ReNcell CX (cell line): ENCODE data around the gene TWF2.

DNA sequence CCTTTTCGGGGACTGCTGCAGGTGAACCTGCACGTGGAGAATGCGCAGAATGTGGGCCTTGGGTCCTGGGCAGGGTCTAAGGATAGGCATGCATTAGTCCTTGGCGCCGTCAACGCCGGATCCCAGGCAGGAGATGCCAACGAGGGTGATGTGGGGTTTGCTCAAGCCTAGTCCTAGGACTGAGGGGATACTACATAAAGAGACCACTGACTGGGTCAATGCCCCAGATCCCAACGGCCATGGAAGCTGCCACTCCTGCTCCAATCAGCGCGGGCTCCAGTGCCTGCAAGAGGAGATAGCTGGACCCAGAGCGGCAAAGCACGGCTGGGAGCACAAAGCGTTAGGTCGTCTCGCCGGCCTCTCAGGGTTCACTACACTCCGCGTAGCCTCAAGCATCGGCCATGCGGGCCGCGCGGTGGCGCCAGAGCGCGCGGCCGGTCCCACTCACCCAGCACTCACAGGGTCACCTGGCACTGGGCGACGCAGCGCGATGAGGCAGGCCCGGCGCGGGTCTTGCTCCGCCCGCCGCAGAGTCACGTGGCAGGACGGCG lies 339 bp upstream of the RBM15B start:
- PRO-cap, result unidirectional peak, plus-strand start at position 321 of the sequence; bidirectional peak, plus-strand start outside the sequence, minus-strand start at position 451 of the sequence

DNA sequence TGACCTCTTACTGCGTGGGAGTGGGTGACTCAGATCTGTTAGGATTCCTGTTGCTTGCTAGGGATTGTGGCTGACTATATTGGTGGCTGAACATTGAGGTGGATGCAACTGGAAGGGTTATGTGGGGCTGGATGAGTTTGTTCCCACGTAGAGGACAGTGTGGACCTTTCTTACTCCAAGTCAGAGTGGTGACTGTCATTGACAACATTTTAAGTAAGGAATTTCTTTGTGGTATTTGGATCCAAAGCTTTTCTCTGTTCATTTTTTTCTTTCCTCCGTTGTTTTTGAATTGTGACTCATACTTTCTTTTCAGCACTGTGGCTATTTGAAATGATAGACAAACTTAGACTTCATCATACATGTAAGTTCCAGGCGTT lies 1.2 kb downstream of the RAD54L2 start:
- PRO-cap, result no peak

DNA sequence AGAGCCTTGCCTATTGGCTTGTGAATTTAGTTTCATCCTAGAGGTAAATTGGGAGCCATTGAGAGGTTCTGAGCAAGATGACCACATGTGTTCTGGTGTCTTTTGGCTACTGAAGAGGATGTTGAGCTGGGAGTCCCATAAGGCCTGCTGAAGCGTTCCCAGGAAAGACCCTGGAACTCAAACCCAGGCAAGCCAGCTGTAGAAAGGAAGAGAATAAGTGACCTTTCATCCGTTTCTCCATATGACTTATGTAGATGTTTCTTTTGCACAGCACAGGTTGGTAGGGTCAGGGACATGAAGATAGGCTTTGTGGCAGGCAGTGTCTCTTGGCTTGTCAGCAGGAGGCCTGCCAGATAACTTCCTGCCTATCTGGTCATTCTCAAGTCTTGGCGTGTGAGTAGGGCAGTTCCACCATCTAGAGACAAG lies 10.8 kb downstream of the TEX264 start:
- PRO-cap, result no peak

GRCh38 chr3:51955522-51956923 lies 842 bp downstream of the GPR62 start:
- PRO-cap, result bidirectional peak, plus-strand start at chr3:51956104, minus-strand start at chr3:51956102; unidirectional peak, minus-strand start at chr3:51956623

GRCh38 chr3:51975623-51976254 lies 875 bp downstream of the ABHD14A start:
- PRO-cap, result no peak

- PRO-cap, result unidirectional peak, minus-strand start at chr3:51982514
Measured at GRCh38 chr3:51982409-51982734, 963 bp upstream of the ACY1 start.

DNA sequence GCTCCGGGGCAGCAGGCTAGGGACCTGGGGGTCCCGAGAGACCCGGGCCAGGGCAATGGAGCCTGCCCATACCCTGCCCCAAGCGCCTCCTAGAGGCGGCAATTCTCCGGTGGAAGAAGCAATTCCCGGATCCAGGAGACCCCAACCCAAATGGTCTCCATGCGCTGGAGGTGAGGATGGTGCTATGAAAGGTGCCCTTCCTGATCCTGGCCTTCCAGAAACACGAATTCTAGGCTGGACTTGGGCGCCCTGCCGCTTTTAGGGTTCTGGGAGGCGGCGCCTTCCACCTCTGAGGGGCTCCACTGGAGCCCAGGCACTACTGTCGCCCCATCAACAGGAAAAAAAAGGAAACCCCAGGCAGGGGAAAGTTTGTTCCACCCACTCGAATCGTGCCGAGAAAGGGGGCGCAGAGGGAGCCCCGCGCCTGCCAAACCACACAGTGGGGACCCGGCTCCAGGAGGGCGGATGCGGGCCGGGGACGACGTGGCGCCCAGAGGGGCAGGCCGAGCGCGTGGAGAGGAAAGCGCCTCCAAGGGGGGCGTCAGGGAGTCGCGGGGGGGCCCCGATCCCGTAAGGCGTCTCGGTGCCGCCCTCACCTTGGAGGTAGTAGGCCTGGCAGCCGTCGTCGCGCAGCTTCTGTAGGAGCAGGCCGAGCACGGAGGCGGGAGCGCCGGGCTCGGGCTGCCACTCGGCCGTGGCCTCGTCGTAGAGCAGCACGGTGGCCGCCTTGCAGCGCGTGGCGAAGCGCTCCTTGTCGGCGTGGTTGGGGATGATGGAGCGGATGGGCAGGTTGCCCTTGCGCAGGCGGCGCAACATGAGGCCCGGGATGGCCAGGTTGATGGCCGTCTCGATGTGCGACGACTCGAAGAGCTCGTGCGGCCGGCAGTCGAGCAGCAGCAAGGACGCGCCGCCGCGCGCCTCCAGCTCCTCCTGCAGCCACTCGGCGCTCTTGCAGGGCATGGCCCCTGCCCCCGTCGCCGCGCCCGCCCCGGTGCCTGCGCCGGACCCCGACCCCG lies 809 bp downstream of the DUSP7 start:
- PRO-cap, result unidirectional peak, plus-strand start at position 693 of the sequence

GRCh38 chr3:52062367-52063110 lies 6.2 kb upstream of the DUSP7 start:
- PRO-cap, result no peak

GRCh38 chr3:52108483-52108880 lies 45.7 kb downstream of the POC1A start:
- PRO-cap, result no peak

DNA sequence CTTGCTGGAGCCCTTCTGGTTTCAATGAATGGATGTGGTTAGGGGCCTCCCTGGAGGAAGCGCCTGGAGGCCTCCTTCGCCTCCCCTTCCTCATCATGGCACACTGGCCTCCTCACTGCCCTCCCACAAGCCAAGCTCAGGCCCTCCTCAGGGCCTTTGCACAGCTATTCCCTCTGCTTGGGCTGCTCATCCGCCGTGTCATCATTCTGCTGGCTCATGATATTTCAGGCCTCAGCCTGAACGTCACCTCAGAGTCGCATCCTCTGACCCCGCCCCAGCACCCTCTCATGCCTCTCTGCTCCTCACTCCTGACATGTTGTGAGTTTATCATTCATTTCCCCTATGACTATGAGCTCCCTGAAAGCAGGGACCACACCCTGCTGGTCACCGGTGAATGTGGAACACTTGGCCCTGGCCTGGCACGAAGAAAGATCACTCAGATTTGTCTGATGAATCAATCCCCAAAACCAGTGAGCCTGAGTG lies 20.7 kb upstream of the POC1A start:
- PRO-cap, result no peak

DNA sequence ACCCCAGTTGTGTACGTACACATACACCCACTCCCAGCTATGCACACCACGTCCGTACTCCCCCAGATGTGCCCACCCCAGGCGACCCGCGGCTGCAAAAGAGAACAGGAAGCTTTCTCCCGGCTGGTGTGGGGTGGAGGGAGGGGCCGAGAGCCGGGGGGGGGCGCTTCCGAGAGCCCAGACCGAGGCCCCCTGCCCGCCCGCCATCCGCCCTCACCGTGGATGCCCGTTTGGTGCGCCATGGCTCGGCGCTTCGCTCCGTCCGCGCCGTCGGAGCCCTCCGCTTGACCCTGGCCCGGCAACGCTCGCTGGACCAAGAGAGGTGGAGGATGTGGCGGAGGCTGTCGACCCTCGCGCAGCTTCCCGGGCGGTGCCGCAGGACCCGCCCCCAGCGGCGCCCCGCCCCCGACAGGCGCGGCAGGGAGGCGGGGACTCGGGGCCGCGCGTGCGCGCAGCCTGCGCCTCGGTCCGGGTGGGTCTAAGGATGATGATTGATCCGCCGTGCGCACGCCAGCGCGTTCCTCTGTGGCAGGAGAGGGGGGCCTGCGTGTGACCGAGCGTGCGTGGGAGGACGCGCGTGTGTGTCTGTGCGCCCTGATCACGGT lies at the start of gene TWF2:
TSS of gene TWF2 (minus strand) at position 384 of the 605 bp plus-strand sequence.
- PRO-cap, result bidirectional peak, plus-strand start at position 467 of the sequence, minus-strand start at position 311 of the sequence

DNA sequence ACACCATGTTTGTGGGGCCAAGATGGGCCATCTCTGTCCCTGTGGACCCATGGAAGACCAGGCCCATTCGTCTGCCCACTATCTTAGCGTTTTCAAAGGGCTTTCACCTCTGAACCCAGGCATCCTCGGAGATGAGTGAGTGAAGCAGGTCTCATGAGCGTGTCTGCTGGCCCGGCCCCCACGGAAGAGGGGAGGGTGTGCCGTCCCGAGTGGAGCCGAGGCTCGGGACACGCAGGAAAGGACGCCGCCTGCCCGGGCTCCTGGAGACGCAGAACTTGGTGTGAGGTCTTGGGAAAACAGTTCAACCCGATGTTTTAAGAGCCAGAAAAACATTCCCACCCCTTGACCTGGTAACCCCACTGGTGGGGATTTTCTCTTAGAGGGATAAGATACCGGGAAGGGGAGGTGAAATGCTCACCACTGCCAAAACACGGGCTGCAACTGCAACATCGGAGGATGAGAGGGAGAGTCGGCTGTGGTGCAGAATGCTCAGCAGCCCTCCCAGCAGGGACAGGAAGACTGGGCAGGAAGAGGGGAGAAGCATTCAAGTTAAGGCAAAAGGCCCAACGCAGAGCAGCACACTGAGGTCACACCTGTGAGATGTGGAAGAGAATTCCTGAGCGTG lies 14.3 kb upstream of the STAB1 start:
- PRO-cap, result no peak

DNA sequence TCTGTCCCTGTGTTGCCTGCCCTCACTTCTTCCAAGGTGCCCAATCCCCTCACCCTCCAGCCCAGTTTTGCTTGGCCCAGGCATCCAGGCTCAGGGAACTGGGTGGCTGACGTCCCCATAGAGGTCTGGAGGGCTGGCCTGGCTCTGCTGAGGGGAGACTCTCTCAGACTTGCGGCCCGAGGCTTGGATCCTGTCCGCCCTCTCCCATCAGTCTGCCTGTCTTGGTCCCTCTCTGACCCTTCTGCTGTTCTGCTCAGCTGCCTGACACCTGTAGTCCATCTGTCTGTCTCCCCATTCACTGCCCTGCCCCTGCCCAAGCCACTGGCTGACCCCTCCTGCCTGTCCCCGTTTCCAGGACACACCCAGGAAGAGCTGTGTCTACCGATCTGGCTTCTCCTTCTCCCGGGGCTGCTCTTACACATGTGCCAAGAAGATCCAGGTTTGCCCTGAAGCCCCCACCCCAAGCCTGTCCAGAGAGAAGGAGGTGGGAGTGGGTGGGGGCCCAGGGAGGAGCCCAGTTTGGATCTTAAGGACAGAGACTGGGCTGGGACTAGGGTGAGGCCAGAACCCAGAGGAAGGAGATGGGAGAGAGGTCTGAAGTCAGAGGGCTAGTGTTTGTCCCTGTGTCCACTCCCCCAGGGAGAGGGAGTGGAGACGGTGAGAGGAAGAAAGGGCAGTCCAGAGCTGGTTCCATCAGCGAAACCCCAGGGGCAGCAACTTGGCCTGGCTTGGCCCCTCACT lies 18.4 kb downstream of the NT5DC2 start:
- PRO-cap, result no peak

- PRO-cap, result no peak
Measured at GRCh38 chr3:52547238-52548116, 11.1 kb downstream of the UQCC5 start.

- PRO-cap, result no peak
Measured at GRCh38 chr3:52617157-52617706, 68.6 kb upstream of the GNL3 start.

DNA sequence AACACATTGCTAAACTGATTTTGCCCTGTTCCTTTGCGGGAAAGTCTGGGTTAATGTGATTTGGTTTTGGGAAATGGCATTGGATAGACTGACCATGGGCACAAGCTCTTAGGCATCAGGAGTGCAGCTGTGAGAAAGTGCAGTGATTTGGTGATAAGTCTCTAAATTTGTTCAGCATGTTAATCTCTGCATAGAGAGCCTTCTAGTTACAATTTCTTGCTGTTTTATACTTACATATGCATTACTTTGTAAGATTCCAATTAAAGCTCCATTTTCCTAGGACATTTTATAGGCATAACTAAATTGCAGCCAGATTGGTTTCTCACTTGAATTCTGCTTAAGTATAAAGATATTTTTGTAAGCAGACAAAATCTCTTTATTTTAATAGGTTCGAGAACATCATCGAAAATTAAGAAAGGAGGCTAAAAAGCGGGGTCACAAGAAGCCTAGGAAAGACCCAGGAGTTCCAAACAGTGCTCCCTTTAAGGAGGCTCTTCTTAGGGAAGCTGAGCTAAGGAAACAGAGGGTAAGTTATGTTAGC lies 1.1 kb downstream of the GNL3 start:
- PRO-cap, result no peak

- PRO-cap, result no peak
Measured at GRCh38 chr3:52801895-52802399, 7.4 kb downstream of the ITIH3 start.

GRCh38 chr3:52810896-52811433 lies 16.4 kb downstream of the ITIH3 start:
- PRO-cap, result no peak

DNA sequence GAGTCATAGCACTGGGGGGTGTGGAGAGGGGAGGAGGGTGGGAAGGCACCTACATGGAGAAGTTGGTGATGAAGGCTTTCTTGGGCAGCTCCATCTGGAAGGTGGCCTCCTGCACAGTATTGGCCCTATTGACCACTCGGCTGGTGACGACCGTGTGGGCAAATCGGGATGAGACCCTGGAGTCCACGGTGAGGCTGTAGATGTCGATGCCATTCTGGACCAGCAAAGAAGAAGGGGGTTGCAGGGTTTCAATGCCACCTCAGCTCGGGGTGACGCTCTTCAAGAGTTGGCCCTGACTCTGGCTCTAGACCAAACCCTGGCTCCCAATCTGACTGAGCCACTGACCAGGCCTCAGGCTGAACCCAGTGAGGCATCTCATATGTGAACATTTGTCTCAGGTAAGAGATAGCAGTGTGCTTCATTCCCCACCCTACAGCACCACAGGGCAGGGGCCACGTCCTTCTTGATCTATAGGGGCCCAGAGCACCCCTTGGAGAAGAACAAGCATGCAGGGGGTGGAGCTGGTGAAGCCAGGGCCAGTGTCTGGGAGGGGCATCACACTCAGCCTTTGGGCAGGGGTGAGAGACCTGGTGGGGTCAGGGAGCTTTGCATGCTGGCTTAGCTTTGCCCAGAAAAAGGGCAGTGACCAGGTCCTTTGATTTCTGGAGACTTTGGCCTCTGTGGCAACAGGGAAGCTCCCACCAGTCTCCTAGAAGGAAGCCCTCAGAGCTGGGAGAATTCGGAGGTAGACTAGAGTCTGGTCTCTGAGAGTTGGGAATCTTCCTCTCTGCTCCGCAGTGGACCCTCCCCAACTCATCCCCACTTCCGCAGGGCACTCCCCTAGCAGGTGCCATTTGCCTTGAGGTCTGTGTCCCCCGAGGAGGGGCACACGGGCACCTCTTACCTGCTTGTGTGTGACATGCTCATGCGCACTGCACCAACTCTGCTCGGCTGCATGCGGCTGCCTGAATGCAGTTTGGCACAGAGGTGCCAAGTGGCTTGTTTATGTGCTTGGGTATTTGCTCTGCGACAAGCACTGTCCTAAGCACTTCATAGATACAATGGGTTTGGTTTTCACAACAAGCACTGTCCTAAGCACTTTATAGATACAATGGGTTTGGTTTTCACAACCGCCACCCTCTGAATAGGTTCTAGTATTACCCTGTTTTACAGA lies 1.0 kb downstream of the ITIH4 start:
- PRO-cap, result no peak

DNA sequence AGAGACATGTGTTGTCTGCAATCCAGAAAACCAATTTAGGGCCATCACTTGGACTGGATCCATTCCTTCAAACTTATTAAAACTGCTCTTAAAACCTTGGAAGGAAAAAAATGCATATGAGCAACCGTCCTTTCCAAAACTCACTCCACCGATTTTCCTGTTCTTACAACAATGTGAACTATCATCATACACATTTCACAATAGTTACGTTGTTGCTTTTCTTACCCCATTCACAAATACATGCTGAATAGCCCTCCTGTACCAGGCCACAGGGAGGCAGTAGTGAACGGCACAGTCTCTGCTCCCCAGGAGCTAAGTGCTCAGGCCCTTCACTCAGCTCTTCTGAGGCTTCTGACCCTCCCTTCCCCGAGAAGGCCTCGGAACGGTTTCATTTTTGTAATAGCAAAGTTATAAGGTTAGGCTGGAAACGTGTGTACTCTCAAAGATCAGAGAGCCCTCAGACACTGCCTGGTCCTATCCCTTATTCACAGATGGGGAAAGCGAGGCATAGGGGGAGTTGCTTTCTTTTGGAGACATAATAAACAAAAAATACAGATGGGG lies 20.1 kb downstream of the RFT1 start:
- PRO-cap, result no peak